Prostate gland (tissue), 2 donors: ENCODE measurements around the genes LRRC14B and NKD2.

DNA sequence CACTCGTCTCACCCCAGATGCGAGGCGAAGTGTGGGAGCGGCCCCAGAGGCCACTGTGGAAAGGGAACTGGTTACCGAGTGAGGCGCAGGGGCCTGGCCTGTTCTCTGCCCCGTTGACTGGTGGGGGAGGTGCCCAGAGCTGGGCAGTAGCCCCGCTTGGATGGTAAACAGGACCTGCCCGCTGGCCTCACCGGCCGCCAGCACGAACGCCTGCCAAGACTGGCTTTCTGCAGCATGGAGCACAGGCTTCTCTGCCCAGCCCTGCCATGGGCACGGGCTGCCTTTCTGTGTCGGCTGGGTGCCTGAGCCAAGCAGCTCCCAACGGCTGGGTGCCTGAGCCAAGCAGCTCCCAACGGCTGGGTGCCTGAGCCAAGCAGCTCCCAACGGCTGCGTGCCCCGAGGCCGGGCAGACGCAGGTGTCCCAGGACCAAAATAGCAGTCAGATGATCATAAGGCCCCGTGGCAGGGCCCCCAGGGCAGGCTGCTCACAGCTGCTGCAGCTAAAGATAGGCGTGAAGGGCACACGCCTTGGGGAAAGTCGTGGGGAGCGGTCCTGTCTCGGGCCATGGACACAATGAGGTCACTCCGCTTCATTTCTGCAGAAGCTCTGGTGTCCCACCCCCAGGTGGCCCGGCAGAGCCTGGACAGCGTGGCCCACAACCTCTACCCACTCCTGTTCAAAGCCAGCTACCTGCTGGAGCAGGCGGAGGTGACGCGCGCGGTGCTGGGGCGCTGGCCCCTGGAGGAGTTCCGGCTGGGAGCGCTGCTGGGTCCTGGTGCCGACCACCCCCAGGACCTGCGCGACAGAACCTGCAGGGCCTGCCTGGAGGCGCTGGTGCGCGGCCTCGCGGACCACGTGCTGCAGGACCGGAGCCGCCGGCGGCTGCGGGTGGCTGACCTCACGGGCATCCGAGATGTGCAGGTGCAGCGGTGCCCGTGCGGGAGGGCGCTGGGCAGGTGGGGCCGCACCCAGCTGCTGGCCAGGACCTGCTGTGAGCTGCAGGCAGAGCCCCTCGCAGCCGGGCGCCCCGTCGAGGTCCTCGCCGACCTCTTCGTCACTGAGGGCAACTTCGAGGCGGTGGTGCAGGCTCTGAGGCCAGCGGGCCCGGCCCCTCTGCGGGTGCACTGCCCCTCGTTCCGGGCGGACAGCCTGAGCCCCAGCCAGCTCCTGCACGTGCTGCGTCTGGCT is at the start of gene LRRC14B:
Gene LRRC14B, plus strand, starts transcription at position 522 of the 1,189 bp plus-strand sequence.
- PRO-cap, result unidirectional peak, minus-strand start at position 119 of the sequence
- RAMPAGE, long total RNA, 2 experiments, result no peak in any of the 2 experiments

DNA sequence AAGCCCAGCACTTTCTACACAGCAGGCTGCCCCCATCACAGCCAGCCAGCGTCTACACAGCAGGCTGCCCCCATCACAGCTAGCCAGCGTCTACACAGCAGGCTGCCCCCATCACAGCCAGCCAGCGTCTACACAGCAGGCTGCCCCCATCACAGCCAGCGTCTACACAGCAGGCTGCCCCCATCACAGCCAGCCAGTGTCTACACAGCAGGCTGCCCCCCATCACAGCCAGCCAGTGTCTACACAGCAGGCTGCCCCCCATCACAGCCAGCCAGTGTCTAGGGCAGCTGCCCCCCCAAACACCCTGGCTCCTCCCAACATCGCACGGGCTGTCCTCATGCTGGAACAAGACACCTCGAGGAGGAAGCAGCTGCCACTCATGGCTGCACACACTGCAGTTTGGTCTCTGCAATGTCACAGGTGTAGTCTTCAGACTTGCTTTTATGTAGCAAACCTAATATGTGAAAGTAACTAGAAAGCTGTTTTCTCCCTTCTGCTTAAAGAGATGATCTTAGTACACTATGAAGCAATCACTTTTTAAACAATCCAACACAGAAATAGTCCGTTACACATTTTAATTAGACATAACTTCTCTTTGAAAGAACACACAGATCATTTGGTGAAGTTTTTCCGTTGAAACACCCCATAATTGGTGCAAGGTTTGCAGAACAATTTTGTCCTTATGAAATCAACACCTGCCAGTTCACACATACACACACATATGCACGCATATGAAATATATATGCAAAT is 9.7 kb downstream of the LRRC14B start:
- PRO-cap, result no peak
- RAMPAGE, long total RNA, 2 experiments, result no peak in any of the 2 experiments

GRCh38 chr5:206322-206849 is 11.6 kb downstream of the CCDC127 start:
- PRO-cap, result no peak
- RAMPAGE, long total RNA, 2 experiments, result no peak in any of the 2 experiments

GRCh38 chr5:239181-239742 is 21.1 kb downstream of the SDHA start:
- PRO-cap, result no peak
- RAMPAGE, long total RNA, 2 experiments, result no peak in any of the 2 experiments

GRCh38 chr5:280787-281501 is 9.5 kb downstream of the PDCD6 start:
- PRO-cap, result no peak
- RAMPAGE, long total RNA, 2 experiments, result no peak in any of the 2 experiments

GRCh38 chr5:345648-346228 is 24.2 kb downstream of the AHRR start:
- PRO-cap, result no peak
- RAMPAGE, long total RNA, 2 experiments, result no peak in any of the 2 experiments

GRCh38 chr5:482456-482881 is 39.5 kb downstream of the EXOC3 start:
- PRO-cap, result no peak
- RAMPAGE, long total RNA, 2 experiments, result no peak in any of the 2 experiments

DNA sequence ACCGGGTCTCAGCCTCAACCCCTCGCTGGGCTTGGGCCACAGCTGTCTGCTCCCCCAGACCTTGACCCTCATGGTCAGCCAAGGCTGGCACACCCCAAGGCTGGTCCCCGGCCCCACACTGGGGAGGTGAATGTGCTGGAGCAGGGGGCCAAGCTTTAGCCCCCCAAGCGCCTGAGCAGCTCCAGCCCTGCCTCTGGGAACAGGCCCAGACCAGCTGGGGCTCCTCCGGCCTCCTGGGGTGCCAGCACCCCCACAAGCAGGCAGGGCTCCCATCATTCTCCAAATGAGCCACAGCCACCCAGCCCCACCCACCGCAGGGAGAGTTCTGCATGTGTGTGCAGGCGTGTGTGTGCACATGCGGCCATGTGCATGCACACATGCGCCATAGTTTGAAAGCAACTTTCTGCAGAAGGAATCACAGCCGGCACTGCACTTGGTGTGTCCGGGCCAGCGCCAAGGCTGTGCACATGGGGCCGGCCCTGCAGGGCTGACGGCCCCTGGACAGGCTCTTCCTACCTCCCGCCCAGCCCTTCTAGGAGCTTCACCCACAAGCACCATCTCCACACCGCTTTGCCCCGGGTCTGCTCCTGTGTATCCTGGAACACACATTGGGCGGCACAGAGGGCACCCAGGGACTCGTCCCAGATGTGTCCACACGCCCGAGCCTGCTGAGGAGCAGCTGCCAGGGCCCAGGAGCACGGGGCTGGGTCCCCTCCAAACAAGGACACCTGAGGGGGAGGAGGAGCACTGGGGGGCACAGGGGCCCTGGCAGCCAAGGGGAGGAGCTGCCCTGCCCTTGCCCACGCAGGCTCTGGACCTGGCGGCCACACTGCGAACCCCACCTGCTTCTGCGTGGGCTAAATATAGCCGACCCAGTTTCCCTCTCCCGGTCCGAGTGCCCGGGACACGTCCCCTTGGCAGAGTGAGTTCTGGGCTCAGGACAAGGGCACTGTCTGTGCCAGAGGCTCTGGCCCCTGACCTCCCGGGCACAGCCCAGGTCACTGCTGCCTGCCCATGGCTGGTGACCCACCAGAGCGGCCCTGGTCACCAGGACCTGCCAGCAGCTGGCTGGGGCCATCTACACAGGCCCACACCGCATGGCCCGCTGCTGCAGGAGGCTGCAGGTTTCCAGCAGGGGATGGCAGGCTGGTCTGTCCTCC is 19.2 kb downstream of the TPPP start:
- PRO-cap, result no peak
- RAMPAGE, long total RNA, 2 experiments, result no peak in any of the 2 experiments

GRCh38 chr5:683566-683910 is 9.6 kb downstream of the TPPP start:
- PRO-cap, result no peak
- RAMPAGE, long total RNA, 2 experiments, result no peak in any of the 2 experiments

- PRO-cap, result bidirectional peak, plus-strand start at chr5:717021, minus-strand start at chr5:716809; unidirectional peak, plus-strand start at chr5:717021
- RAMPAGE, long total RNA, 2 experiments, result no peak in any of the 2 experiments
Measured at GRCh38 chr5:716541-717178, 23.5 kb upstream of the TPPP start.

- PRO-cap, result no peak
- RAMPAGE, long total RNA, 2 experiments, result no peak in any of the 2 experiments
Measured at GRCh38 chr5:785334-785744, 810 bp upstream of the ZDHHC11B start.

- PRO-cap, result unidirectional peak, minus-strand start at chr5:891286
- RAMPAGE, long total RNA, 2 experiments, result start-site peak on the minus strand in 1 of 2 experiments, at chr5:891732-891808 at its widest, 24 reads per replicate
Measured at GRCh38 chr5:891051-892148, 1.2 kb downstream of the BRD9 start.

DNA sequence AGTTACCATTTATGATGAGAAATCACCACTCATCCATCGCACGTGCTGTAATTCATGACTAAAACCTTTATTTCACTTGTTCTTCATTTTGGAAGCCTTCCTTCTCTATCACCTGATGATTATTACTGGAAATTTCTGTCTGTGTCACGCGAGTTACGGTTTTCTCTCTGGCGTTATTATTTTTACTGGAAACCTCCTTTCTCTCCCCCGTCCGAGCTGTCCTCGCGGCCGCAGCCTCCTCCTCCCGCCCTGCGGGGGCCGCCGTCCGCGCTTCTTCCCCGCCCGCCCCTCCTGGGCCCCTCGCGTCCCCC is 33.6 kb downstream of the TRIP13 start:
- PRO-cap, result no peak
- RAMPAGE, long total RNA, 2 experiments, result no peak in any of the 2 experiments

DNA sequence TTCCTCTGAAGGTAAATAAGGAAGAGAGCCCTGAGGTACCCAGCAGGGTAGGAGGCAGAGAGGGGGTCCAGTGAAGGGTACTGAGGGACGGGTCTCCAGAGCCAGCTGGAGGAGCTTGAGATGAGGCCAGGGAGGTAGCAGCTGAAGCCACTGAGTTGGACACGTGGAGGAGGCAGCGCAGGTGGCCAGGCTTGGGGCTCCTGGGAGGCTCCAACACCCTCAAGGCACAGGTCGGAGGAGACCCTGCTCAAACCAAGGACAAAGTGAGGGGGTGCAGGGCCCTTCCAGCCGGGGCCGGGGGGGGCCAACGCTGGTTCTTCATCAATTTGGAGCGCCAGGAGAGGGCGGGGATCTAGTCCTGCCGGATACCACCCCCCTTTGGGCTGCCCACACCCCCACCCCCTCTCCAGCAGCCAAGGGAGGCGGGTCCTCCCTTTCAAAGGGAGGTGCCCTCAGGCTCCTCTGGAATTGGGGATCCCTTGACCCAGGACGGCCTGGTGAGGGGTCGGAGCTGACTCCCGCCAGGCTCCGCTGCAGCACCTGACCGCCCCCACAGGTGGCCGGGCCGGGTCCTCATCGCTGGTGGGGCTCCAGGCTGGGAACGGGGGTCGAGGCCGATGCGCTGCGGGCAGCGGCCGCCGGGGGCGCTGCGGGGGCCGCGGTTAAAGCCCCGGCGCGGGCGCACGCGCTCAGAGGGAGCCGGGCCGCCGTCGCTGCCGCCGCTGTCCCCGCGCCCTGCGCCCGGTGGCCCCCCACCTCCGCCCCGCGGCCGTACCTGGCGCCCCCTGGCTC is at the start of gene NKD2:
Gene NKD2, plus strand, starts transcription at position 692 of the 792 bp plus-strand sequence.
- PRO-cap, result unidirectional peak, plus-strand start at position 692 of the sequence
- RAMPAGE, long total RNA, 2 experiments, result no peak in any of the 2 experiments

DNA sequence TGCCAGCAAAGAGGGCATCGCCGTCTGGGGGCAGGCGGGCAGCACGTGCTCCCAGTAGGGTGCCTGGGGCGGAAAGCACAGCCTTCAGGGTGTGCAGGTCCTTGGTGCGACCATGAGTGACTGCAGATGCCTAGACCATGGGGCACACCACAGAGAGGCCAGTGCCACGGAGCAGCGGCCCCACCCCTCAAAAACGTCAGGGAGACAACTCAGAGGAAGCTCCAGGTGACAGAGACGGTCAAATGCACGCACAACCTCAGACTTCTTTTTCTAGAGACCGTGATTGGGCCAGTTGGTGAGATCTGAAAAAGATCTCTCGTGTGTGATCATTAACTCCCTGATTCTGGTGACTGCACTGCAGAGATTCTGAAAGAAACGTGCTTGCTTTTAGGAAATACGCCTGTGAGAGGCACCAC is 16.1 kb downstream of the SLC12A7 start:
- PRO-cap, result no peak
- RAMPAGE, long total RNA, 2 experiments, result no peak in any of the 2 experiments

GRCh38 chr5:1101690-1102699 is 9.9 kb downstream of the SLC12A7 start:
- PRO-cap, result no peak
- RAMPAGE, long total RNA, 2 experiments, result no peak in any of the 2 experiments

DNA sequence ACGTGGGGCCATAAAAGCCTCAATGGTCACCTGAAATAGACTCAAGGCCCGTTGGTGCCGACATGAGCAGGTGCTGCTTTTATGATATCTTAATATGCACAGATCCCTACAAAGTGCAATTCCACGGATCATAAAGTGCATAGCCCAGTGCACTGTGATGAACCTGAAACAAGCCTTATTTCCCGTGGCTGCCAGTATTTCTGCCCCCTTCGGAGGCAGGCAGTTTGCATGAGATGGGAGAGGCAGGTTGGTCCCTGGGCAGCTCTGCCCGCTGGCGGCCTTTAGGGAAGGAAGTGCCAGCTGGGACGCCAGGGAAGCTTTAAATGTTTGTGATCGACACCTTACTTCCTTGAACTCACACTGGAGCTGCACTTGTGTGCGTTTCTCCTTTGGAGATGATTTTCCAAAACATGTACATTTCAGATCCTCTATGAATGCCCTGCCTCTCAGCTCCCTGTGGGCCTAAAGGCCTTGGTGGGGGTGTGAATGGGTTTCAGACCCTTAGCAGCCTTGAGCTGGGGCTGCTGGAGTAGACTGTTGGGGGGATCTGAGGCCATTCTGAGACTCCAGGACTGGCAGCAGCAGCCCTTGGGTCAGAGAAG is 14.7 kb downstream of the SLC6A18 start:
- PRO-cap, result no peak
- RAMPAGE, long total RNA, 2 experiments, result no peak in any of the 2 experiments

GRCh38 chr5:1477070-1477983 is 32.1 kb upstream of the SLC6A3 start:
- PRO-cap, result no peak
- RAMPAGE, long total RNA, 2 experiments, result no peak in any of the 2 experiments

DNA sequence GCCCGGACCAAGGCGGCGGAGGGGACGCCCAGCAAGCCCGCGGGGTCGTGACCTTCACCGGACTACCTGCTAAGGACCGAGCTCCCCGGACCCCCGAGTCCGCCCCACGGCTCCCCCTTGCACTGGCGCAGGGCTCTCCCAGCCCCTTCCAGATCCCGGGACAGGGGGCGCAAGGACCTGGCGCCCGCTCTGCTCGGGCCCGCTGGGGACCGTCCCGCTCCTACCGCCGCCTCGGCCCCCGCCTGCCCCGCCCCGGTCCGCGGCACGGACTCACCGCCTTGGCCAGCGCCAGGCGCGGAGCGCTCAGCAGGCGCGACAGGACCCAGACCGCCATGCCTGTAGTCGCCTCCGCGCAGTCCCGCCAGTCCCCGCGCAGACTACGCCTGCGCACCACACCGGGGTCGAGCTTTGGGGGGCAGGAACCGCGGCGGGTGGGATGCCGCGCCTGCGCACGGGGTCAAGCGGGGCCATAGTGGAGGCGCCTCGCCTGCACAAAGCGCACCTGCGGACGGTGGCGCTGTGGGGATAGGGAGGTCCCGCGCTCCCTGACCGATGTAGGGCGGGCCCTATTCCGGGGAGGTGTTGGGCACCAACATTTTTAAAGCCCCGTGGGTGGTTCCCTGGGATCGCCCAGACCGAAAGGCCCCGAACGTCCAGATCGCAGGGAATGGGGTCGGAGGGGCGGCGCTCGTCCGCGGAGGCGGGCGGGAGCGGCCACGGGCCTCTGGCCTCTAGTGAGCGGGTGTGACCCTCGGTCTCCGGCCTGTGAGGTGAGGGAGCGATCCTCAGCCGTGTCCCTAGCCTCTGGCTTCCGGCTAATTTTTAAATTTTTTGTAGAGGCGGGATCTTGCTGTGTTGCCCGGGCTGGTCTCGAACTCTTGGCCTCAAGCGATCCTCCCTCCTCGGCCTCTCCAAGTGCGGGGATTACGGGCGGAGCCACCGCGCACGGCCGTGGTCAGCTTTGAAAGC is 70.6 kb upstream of the LPCAT1 start:
- PRO-cap, result bidirectional peak, plus-strand start at position 452 of the sequence, minus-strand start at position 367 of the sequence
- RAMPAGE, long total RNA, 2 experiments, result start-site peak on the minus strand in 1 of 2 experiments, centred at position 361 of the sequence, 83 reads per replicate

DNA sequence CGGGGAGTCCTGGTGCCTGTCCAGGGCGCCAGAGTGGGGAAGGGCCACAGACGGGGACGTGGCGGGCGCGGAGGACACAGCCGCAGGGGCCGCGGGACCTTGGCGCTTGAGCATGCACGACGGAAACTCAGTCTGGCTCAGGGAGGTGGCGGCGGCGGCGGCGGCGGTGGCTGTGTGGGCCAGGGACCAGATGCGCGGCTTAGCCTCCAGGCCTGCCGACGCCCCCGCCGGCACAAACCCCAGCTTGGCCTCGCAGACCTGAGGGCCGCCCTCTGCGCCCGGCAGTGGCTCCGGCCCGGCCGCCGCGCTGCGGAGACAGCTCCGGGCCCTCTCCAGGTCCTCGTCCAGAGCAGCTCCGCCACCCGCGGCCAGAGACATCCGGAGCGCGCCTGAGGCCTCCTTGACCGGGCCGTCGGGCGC is 4.5 kb downstream of the IRX4 start:
- PRO-cap, result unidirectional peak, plus-strand start at position 147 of the sequence
- RAMPAGE, long total RNA, 2 experiments, result no peak in any of the 2 experiments